A673 (cell line): Measurements from ENCODE around the gene PRPSAP1.

DNA sequence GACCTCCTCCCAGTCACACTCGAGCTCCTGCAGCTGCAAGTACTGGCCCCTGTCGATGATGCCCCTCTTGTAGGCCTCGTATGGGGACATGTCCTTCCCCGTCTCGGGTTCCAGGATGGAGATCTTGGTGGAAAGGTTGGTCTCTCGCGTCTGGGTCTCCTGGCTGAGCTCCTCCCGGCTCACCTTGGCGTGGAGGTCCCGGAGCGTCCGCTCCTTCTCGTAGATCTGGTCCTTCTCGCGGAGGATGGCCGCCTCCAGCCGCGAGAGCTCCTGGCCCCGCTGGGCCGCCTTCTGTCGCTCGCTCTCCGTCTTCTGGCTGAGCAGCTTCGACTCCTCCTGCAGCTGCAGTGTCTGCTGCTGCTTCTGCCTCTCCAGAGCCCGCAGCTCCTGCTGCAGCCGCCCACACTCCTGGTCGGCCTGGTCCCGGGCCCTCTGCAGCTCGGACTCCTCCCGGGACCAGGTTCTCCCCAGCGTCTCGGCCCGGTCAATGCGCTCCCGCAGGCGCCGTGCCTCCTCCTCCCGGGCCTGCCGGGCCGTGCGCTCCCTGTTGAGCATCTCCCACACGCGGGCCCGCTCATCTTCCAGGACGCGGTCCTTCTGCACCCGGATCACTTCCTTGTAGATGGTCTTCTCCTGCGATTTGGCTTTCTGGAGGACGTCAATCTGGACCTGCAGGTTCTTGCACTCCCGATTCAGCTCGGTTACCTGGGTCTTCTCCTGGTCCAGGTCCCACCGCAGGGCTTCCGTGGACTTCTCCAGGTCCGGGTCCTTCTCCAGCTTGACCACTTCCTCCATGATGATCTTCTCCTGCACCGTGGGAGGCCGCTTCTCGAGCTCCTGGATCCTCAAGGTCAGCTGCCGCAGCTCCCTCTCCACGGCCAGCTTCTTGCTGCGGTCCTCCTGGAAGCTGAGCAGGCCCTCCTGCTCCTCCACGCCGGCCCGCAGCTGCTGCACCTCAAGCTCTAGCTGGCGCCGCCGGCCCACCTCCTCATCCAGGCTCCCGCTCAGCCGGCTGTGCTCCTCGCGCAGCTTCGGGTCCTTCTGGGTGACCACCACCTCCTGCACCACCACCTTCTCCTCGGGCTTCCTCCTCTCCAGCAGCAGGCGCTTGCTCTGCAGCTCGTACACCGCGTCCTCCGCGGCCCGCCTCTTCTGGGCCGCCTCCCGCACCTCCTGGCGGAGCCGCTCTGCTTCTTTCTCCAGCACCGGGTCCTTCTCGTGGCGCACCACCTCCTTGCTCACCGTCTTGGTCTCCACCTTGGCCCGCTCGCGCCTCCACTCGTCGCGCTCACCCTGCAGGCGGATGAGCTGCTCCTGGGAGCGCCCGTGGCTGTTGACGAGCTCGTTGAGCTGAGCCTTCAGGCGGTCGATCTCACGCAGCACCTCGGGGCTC, 7.9 kb downstream of the CDK3 start:
- PRO-cap: no peak

- PRO-cap: no peak
These were observed 18.9 kb upstream of the EVPL start for GRCh38 chr17:76045964-76046433.

DNA sequence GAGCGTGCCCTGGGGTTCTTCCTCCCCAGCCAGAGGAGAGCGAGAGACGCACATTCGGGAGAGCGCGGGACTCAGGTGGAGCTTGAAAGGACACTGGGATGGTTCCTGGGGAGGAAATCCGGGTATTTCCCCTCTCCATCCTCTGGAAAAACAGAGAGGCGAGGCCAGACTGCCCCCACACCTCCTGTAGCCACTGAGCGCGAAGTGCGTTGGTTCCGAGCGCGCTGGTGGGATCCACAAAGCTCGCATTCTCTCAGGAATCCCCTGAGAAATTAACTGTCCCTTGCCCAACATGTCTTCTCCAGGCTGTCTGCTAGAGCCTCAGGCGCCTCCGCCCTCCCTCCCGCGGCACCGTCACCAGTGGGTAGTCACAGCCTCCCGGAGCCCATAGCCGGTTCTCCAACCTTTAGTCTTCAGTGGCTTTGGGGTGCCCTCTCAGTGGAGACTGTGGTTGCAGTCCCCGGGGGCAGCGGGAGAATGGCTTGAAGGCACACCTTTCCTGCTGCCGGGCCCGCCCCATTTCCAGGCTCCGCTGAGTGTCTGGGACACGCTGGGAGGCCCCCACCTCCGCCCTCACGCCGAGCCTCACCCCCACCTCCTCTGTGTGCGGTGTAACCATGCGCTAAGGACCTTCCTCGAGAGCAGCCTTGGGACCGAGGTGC, 1.5 kb downstream of the GALR2 start:
- PRO-cap: no peak

DNA sequence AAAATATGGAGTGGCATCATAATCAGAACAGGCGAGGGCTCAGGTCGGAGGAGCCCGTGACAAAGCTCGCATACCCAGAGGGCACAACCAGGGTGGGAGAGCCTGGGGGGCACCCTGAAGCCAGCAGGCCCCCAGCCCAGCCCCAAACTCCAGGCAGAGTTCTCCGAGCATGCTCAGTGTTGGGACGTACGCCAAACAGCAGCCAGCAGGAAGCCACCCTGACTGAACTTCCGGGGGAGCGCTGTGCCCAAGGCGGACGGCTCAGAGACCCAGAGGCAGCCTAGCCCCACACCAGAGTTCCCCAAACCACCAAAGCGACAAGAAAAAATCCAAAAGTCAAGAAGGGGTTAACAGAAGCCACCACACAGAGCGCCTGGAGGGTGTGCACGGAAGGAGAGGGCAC, 12.1 kb downstream of the EXOC7 start:
- PRO-cap: no peak

DNA sequence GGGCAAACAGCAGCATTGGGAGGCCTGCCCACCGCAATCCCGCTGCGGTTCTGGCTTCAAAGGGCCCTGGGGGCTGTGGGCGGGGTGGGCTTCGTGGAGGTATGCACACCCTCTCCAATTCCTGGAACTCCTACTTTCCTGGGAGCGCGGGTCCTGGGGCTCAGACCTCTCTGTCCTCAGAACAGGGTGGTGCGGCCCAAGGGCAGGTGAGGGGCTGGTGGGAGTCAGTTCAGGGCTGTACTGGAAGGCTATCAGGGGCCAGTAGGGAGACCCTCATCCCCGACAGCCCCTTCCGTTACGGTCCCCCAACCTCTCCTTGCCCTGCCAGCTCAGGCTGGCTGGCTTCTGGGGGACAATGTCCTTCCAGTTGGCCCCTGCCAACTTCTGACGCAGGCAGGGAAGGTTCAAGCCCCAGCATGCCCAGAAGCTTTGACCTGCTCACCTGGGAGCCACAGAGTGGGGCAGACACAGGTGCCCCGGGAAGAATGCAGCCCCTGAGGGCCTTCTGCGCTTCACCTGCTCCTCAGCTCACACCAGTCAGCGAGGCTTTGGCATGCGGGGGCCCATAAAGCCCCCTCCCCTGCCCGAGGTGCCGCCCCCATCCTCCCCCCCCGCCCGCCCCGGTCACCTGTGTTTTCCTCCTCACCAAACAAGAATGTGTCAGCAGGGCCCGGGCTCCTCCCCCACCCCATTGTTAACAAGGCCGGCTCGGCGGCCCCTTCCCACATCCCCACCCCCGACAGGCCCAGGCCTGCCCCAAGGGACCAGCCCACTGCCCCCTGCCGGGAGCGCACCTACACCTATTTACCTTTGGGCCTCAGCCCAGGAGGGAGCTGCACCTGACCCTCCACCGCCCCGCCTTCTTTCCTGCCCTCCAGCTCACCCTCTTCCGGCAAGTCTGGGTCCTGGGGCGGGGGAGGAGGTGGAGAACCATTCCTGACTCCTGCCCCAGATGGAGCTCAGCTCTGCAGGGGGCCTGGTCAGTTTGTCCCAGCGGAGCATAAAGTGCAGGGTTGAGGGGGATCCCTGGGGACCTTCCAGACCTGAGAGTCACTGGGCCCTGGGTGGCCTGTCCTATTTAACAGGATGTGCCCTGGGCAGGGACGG, 8.7 kb downstream of the FOXJ1 start:
- PRO-cap: no peak

DNA sequence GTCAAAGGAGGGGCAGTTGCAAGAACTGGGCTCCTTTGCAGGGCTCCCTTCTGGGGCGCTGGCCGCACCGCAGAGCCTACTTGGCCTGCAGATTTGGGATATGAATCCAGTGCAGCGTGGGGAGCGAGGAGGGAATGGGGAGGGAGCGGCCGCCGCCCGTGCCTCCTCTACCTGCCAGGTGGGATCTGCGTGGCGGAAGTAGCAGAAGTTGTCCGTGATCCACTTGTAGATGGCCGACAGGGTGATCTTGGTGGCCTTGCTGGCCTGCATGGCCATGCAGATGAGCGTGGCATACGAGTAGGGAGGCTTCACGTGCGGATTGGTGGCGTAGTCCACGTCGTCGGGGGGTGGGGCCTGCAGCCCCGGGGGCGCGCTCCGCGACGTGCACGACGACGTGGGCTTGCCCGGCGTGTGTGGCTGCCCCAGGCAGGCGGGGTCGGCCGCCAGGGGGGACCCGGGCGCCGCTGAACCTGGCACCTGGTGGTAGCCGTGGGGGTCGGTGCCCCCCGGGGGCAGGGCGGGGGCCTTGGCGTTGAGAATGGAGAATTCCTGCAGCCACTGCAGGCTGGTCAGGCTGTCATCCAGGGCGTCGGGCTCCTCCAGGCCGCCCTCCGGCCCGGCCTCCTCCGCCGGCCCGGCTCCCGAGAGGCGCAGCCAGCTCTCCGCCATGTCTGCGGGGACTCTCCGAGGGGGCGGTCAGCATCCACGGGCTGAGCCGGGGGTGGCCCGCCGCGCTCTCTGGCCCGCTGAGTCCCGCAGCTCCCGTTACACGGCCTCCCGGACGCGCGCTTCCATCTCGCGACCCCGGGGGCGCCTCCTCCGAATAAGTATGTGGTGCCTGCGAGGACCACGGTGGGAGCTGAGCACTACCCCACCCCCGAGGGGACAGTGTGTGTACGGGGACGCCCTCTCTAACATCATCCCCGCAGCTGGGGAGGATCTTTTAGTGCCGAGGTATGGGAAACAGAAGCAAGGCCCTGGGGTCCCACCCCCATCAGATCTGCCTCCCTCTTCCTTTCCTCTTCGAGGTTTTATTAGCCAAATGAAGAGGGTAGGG, 990 bp downstream of the FOXJ1 start:
- PRO-cap: no peak

- PRO-cap: no peak
These were observed 1.6 kb upstream of the FOXJ1 start for GRCh38 chr17:76142399-76143314.

DNA sequence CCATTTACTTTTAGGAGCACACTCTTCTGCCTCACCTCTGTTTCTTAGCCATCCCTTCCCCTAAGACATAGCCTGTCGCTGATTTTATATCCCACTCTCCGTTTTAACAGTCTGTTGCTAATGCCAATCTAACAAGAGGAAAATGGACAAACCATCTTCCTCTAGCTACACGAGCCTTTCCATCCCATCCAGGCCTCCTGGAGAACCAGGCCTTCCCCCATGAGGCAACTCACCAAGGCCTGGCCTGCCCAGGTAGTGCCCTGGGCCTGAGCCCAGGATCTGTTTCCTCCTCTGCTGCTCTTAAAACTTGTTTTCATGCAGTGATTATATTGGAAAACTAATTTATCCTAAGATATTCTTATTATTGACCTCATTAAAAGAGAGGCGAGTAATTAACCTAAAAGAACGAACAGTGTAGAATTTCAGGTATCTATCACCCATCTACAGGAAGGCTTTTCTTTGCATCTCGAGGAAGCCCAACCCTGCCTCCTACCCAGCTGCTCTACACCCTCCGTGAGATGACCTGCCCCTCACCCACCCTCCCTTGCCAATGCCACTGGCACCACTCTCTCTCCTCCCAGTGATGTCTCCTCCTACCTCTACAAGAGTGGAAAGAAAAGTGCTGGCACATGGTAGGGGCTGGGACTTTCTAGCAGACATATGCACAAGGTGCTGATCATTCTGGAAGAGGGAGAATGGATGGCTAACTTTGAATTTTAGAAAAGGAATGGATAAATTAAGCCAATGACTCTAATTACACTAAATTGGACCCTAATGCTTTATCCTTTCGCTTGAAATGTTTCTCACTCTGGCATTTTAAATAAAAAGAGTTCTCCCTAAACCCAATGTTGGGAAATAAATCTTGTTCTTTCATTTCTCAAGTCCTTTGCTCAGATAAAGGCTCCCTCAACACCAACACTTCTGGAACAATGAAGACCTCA, 22.8 kb upstream of the FOXJ1 start:
- PRO-cap: no peak

GRCh38 chr17:76261568-76262296, 3.4 kb upstream of the UBALD2 start:
- PRO-cap: no peak

DNA sequence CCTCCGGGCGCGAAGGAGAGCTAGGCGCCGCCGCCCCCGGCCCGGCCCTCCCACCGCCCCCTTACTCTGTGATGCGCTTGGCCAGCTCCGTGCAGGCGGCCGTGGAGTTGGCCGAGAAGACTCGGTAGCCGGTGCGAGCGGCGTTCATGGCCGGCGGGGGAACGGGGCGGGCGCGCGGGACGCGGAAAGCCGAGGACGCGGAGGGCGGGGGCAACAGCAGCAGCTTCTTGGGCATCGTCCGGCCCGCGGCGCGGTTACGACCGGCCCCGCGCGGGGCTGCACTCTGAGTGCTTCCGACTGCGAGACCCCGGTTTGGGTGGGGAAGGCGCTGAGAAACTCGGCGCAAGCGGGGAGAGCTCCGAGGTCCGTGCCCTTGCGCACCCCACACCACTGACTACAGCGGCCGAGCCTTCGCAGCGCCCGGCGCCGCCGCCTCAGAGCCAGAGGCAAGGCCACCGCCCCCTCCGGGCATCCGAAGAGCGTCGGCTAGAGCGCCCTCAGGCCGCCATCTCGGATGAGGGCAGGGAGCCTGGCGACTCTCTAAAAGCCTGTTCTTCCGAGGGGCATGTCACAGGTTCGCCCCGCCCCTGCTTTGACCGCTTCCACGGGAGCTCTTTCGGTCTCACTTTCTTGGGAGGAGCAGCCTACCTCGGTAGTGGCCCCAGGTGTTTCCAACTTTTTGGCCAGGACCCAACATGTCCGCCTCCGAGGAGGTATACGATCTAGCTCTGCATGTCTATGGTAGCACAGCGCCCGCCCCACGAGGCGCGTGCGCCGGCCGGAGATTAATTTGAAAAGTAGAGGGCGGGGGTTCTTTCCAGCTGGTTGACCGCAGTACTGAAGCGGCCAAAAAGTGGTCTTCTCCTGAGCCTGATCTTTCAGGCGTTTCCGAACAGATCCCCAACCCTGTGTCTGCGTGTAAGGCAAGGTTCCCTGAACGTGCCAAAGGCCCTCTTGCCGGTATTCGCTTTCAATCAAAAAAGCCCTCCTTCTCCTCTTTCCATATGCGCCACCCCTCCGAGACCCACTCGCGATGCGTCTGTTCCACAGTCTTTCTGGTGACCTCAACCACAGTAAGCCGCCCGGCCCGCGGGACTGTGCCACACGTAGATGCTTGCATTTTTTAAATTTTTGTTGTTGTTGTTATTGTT, at the start of gene PRPSAP1:
Gene PRPSAP1, minus strand, starts transcription at position 448 of the 1,151 bp plus-strand sequence.
- PRO-cap: bidirectional peak, plus-strand start at position 508 of the sequence, minus-strand start at position 392 of the sequence; bidirectional peak, plus-strand start at position 800 of the sequence, minus-strand start at position 730 of the sequence

DNA sequence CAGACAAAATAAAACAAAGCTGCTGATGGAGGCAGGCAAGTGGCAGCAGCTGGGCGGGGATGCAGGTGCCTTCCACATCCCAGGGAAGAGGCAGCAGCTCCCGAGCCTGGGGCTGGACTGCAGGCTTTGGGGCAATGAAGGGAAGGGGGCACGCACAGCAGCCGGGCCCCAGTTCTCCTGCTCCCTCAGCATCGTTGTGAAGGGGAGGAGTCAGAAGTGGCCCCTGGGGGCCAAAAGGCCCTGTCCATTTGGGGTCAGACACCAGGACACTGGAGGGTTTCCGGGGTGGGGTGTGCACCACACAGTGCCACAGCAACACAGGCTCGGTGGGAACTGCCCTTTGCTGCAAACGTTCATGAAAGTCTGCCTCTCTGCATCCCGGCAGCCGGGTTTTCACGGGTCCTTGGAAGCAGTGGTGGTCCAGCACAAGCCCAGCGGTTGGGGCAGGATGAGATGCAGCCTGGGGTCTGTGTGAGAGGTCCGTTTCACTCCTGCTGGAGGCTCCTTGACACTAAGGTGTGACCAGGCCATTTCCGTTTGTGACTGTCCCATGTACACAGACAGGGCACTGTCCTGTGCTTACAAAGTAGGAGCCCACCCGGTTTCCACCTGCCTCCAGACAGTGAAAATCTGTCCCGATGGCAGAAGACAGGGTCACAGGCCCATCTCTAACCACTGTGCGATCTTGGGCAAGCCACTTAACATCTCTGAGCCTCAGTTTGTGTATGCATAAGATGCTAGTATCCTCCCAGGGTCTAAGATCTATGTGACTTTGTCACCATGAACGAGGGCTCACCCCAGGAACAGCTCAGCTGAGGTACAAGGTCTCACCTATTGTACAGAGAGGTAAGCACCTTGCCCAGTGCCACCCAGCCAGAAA, 6.2 kb downstream of the RHBDF2 start:
- PRO-cap: no peak

DNA sequence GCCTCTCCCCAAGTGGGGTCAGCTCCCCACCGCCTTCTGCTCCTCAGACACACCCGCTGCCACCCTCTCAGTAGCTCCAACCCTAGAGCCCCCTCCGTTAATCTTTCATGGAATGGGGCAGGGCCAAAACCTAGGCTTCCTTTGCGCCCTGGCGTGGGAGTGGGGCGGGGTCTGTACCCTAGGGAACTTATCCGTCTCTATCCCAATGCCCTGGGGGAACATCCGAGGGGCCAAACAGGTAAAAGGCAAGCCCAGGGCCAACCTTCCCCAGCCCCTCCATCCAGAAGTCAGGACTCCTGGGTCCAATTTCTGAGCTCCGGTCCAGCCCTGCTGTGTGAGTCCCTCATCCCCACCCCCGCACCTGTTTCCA, 723 bp downstream of the RHBDF2 start:
- PRO-cap: no peak

GRCh38 chr17:76529273-76529695, 8.2 kb downstream of the CYGB start:
- PRO-cap: no peak

DNA sequence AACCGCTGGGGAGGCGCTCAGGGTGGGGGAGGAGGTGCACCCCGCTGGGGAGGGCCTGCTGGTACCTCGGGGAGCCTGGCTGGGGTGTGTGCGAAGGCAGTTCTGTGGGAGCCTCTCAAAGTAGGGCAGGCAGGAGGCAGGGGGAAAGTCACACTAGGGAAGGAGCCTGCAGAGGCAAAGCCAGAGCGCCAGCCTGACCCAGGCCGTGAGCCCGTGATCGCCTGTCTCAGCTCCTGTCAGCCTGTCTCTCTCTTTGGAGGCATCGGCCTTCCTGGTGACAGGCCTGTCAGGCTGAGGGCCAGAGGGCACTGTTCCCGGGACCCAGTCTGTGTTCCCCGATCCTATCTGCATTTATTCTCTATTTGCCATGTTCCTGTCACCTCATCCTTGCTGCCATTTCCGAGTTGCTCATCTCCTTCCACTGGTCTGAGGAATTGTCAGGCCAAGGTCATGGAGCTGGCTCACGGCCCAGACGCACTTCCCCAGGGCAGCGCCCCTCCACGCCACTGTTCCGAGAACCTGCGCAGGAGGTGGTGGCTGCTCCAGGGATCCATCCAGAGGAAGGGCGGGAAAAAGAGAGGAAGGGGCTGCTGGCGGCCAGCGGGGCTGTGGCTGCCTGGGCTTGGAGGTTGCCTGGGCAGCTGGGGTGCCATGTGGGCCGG, 4.7 kb downstream of the PRCD start:
- PRO-cap: no peak

- PRO-cap: no peak
These were observed 8.6 kb downstream of the PRCD start for GRCh38 chr17:76548312-76548876.

GRCh38 chr17:76645521-76645886, 1.9 kb upstream of the ST6GALNAC1 start:
- PRO-cap: no peak

GRCh38 chr17:76696676-76697266, 14.0 kb downstream of the MXRA7 start:
- PRO-cap: no peak

DNA sequence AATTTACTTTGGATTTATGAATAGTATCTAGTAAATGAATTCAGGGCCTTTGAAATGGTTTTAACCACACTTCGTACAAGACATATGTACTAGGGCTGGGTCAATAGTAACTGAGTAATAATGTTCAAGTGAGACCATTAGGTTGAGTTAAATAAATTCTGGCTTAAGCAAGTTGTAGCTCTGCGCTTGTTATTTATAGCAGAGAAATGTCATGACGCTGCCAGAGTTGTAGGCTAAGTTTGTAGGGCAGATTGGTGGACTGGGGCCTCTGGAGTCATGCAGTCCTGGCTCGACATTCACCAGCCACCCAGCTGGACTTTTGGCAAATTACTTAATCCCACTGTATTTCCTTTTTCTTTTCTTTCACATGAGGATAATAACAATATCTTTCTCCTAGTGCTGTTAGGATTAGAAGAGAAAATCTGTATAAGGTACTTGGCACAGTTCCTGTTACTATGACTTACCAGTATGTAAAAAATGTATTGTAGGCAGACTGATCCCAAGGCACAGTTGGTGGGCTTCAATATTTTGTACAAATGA, 2.4 kb downstream of the MFSD11 start:
- PRO-cap: unidirectional peak, plus-strand start at position 223 of the sequence

DNA sequence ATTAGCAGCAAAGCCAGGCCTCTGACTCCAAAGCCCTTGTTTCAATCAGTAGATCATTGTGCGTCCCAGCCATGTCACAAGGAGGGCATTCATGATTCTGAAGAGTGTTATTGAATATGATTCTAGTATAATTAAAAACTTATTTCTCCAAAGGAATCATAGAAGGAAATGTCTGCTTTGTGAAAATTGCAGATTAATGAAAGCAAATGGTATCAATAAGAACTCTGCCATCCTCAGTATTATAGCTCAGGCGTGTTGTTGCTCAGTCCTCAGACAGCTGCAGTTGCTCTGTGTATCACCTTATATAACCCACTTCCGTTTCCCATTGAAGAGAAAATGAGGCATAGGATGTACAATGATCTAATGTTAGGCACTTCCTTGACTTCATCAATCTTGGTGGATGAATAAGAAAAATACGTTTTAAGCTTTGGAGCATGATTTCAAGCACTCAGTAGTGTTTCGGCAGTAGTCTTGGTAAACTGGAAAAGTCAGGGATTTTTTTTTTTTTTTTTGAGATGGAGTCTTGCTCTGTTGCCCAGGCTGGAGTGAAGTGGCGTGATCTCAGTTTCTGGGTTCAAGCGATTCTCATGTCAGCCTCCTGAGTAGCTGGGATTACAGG, 14.1 kb downstream of the MFSD11 start:
- PRO-cap: no peak

GRCh38 chr17:76900220-76900915, 32.2 kb downstream of the MGAT5B start:
- PRO-cap: no peak